ENCODE measurements around the genes IL37, IL36G and FOXD4L1.

- PRO-cap: no peak
Measured at GRCh38 chr2:112794015-112794516, 9.8 kb upstream of the IL1A start.

DNA sequence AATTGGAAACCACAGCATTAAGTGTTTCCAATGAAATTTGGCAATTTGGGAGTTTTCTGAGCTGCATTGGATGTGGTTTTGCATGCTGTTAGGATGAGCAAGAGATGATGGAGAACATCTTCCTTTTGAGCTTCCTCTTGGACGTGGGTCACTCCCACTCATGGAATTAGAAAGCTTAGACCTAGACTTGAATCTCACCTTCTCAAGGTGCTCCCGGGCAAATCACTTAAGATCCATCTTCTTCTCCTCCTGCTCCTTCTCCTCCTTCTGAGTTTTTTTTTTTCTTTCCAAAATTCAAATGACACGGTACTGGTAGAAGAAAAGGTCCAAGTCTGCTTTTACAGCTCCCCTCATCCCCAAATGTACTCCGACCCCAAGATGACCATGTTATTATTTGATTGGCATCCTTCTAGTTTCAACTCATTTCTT lies 25.3 kb upstream of the IL37 start:
- PRO-cap: no peak

DNA sequence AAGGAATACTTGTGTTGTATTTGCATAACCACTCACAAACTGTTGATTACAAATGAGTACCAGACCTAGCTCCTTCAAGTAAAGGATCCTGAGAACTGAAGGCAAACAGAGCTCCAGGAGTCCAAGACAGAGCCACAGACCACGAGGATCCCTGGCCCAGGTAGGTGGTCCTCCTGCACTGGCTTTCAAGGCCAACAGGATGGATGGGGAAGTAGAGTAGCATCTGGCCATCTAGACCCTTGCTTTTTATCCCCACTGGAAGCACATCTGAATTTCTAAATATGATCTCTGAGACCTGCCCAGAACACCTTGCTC lies at the start of gene IL37:
TSS of gene IL37 (plus strand) at position 77 of the 315 bp plus-strand sequence.
- PRO-cap: no peak

DNA sequence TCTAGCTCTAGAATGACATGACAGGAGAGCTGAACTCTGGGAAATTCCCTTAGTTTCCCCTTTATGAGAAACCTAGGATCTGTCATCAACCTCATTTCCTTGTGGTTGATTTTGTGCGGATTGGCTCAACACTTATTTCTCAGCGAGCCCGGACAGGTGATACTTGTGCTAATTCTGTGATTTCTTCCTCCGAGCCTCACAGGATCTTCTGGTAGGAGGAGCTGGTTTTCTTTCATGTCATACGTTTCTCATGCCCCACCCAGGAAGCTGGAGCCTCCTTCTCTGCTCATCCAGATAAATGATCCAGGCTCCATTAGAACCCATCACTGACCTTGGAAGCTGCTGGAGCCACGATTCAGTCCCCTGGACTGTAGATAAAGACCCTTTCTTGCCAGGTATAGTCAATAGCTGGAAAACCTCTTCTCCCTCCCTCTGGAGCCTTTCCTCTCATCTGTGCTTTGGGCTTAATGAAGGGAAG lies at the start of gene IL36G:
TSS of gene IL36G (plus strand) at position 323 of the 478 bp plus-strand sequence.
- PRO-cap: no peak

- PRO-cap: no peak
Measured at GRCh38 chr2:113117522-113118791, 9.4 kb upstream of the IL1RN start.

- PRO-cap: no peak
Measured at GRCh38 chr2:113123909-113124493, 3.4 kb upstream of the IL1RN start.

GRCh38 chr2:113175037-113175593 lies 1.3 kb downstream of the PSD4 start:
- PRO-cap: no peak

GRCh38 chr2:113225479-113226551 lies 52.0 kb downstream of the PSD4 start:
- PRO-cap: unidirectional peak, plus-strand start at chr2:113225778

GRCh38 chr2:113237371-113238119 lies 41.2 kb downstream of the PAX8 start:
- PRO-cap: no peak

- PRO-cap: no peak
Measured at GRCh38 chr2:113247542-113248200, 31.1 kb downstream of the PAX8 start.

DNA sequence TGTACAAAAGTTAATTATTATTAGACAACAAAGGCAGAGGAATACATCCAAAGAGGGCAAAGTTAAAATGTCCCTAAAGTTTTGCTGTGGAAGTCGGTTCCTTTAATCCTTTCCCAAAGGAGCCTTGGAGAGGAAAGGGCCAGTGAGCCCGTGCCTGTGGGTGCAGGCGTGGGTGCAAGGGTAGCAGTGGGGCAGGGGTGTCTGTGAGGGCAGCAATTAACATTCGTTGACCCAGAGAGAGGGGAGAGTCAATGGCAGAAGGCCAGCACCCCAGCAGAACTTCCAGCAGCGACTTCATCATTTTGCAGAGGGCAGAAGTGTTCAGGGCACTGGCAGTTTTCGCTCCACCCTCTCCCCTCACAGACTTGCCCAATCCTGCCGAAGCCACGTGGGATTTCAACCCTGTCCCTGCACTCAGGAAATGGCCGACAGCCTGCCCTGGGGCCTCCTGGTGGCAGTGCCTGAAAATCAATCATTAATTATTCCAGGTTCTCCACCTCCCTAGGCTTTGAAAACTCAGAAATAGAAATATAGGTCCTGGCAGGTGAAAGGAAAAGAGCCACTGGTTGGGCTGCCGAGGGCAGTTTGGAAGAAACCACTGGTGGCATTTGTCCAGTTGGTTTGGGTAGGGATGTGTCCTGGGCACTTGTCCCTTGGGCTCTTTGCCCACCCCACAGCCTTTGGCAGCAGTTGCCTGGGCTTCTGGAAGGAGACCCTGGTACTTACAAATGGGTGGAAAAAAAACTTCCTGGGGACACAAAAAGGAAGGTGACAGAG lies 4.3 kb upstream of the PAX8 start:
- PRO-cap: no peak

- PRO-cap: no peak
Measured at GRCh38 chr2:113325188-113326126, 46.7 kb upstream of the PAX8 start.

- PRO-cap: no peak
Measured at GRCh38 chr2:113498284-113498941, at the start of gene FOXD4L1. FOXD4L1 (plus strand) TSS chr2:113498665.

DNA sequence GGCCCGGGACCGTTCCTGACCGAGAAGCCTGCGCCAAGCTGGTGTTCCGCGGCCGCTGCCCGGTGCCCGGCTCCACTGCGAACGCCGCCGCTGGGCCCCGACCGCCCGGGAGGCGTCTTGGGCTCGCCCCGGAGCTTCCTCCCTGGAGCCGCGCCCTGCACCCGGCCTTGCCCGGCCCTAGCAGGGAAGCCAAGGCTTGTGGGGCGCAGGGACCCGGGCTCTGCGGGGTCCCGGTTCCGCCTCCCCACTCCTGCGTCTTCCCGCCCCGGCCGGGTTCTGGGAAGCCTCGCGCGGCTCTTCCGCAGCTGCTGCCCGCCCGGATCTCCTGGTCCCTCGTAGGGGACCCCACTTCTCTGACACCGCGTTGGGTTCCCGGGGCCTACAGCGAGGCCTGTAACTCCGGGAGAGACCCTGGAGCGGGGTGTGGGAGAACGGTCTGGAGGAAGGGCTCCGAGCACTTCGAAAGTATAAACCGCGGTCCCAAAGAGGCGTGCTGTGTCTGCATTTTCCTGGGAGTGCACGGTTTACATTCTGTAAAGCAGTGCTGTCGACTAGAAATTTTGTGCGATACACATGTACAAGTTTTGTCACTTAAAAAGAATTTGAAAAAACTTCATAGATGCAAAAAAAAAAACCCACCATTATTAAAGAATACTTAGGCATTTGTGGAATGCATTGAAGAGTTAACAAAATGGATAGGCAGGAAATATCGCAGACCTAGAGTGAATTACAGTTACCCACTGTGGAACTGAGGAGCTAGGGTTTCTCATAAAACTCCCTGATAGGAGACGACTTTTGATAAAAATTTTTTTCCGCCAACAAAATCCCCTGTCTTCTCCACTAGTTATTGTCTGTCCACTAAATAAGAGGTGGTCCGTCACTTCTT lies 42.6 kb upstream of the RABL2A start:
- PRO-cap: bidirectional peak, plus-strand start at position 292 of the sequence, minus-strand start at position 272 of the sequence

DNA sequence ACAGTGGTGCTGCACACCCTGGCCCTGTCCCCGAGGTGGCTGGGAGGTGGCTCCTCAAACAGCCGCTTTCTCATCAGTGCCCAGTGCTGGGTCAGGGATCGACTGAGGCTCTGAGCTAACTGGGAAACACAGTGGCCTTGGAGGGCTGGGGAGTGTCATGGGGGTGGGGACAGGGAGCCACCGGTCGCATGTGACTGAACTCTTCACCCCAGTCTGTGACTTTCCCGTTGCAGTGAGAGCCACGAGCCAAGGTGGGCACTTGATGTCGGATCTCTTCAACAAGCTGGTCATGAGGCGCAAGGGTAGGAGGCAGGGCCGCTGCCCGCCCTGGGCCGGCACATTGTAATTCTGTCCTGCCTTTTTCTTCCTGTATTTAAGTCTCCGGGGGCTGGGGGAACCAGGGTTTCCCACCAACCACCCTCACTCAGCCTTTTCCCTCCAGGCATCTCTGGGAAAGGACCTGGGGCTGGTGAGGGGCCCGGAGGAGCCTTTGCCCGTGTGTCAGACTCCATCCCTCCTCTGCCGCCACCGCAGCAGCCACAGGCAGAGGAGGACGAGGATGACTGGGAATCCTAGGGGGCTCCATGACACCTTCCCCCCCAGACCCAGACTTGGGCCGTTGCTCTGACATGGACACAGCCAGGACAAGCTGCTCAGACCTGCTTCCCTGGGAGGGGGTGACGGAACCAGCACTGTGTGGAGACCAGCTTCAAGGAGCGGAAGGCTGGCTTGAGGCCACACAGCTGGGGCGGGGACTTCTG lies 28.7 kb upstream of the RABL2A start:
- PRO-cap: no peak

DNA sequence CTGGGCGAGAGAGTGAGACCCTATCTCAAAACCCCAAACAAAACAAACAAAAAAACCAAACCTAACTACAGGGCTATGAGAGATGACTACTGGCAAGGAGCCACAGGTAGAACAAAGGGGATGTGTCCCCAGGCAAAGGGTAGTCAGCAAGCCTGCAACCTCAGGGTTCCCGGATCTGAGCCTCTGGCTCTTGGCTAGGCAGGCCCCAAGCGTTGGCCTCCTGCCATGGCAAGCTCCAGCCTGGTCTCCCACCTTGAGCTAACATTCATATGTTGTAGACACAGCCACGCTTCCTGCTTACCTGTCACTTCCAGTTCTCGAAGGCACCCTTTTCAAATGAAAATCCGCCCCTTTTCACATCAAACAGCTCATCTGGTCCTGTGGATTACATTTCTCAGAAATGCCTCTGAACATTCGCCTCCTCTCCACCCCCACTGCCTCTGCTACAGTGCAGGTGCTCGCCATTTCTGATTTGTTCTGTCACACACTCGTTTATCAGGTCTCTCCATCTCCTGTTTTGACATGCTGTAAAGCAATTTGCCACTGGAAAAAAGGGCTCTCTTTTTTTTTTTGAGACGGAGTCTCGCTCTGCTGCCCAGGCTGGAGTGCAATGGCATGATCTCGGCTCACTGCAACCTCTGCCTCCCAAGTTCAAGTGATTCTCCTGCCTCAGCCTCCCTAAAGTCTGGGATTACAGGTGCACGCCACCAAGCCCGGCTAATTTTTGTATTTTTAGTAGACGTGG lies 13.1 kb upstream of the ACTR3 start:
- PRO-cap: no peak

GRCh38 chr2:113896531-113897111 lies 6.7 kb downstream of the ACTR3 start:
- PRO-cap: no peak

DNA sequence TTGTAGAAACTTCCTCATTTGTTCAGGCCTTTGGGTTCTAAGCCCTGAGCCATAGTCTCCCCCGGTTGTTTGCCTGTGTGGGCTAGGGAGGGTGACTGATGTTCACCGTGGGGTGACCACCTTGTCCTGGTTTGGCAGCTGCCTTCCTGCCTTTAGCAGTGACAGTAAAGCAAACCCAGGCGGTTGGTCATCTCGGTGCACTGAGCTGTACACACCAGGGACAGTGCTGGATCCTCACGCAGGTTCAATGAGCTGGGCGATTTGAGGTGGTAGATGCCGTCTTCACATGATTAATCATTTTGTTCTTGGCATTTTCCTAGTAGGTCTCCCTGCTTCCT lies 88.4 kb downstream of the ACTR3 start:
- PRO-cap: no peak

- PRO-cap: no peak
Measured at GRCh38 chr2:115161203-115162340, 719.1 kb downstream of the DPP10 start.

DNA sequence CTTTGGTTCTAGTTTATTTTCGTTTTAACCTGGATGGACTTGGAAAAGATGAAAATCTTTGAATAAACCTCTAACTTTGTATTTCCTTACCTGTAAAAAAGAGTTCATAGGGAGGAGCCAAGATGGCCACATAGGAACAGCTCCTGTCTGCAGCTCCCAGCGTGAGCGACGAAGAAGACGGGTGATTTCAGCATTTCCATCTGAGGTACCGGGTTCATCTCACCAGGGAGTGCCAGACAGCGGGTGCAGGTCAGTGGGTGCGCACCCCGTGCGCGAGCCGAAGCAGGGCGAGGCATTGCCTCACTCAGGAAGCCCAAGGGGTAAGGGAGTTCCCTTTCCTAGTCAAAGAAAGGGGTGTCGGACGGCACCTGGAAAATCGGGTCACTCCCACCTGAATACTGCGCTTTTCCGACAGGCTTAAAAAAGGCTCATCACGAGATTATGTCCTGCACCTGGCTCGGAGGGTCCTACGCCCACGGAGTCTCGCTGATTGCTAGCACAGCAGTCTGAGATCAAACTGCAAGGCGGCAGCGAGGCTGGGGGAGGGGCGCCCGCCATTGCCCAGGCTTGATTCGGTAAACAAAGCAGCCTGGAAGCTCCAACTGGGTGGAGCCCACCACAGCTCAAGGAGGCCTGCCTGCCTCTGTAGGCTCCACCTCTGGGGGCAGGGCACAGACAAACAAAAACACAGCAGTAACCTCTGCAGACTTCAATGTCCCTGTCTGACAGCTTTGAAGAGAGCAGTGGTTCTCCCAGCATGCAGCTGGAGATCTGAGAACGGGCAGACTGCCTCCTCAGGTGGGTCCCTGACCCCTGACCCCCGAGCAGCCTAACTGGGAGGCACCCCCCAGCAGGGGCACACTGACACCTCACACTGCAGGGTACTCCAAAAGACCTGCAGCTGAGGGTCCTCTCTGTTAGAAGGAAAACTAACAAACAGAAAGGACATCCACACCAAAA lies 191.1 kb upstream of the DDX18 start:
- PRO-cap: no peak